Tibial nerve (tissue), 3 donors: ENCODE results near the genes C15orf40 and BTBD1.

GRCh38 chr15:82803849-82804843 lies 1.7 kb downstream of the FSD2 start:
- PRO-cap: no peak
- RAMPAGE, long total RNA, 3 experiments: no peak in any of the 3 experiments

- PRO-cap: no peak
- RAMPAGE, long total RNA, 3 experiments: start-site peak on the plus strand in 1 of 3 experiments, at chr15:82828269-82828331 at its widest, 5 reads per replicate
Observed at GRCh38 chr15:82827898-82828730, 18.7 kb downstream of the WHAMM start.

DNA sequence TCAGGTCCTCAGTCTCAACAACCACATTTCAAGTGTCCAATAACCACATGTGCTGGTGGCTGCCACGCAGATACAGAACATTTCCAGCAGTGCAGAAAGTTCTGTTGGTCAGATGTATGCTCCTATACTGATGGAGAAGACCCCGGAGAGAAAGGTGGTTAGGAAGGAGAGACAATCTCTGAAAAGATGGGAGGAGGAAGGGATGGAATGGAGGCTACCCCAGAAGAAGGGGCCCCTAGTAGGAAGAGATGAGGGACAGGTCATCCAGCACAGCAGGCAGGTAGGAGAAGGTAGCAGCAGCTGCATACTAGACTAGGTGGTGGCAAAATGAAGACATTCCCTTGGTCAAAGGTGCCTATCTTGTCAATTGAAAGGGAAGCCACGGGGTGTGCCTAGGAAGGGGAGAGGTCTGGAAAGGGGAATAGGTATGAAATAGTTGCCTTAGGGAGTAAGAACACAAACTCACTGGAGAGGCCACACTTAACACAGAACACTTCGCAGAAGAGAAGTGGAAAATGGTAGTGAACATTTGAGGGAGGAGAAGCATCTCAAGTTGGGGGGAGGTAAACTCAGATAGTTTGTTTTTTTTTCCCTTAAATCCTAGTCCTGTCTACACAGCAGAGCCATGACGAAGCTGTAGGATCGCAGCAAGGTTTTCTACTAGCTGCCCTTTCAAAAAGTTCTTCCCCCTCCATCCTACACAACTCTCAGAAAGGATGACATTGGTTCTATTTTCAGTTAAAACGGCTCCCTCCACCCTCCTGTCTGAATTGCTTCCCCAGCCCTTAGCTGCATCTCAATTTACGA lies 2.5 kb downstream of the HOMER2 start:
- PRO-cap: no peak
- RAMPAGE, long total RNA, 3 experiments: no peak in any of the 3 experiments

DNA sequence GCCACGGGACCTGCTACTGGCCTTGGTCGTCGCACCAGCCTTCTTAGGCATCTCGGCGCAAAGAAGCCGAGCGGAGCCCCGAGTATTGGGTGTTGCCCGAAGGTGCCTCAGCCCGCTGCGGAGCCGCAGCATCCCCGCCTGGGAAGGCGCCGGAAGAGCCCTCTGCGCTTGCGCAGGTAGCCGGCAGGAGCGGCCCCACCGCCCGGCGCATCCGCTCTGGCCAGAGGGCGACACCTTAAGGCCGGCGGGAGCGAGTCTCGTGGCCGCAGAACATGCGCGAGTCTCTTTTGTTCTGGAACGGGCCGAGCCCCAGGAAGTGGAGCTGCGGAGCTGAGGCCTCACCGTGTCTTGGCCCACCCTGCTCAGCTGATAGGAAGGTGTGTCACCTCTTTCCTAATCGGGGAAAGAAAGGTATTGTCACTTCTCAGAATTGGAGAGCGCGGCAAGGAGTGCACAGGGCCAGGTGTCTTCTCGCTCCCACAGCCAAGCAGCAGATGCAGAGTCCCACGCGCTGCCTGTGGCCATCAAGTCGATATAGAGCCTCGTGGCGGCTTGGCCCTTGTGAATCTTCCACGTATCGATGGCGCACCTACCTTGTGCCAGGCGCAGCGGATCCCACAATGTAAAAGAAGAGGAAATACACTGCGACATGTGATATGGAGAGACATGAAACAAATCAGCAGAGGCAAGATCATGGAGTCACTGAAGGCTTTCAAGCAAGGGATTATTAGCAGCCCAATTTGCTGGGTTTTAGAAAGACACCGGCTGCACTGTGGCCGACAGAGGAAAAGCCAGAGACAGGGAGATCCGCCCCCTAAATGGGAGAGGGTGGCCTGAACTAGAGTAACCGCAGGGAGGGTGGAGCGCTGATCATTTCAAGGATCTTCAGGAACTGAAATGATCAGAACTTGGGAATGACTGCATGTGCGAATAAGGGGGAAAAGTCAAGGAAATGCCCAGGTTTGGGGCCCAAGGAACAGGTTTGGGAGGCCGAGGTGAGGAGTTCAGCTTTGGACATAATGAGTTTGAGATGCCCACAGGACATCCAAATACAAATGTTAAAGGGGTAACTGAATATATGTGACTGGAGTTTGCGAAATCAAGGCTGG lies at the start of gene C15orf40:
TSS of gene C15orf40 (minus strand) at position 164 of the 1,109 bp plus-strand sequence.
- PRO-cap: bidirectional peak, plus-strand start at position 290 of the sequence, minus-strand start at position 140 of the sequence
- RAMPAGE, long total RNA, 3 experiments: start-site peak on the plus strand in 3 of 3 experiments, centred at positions 285 to 290 of the sequence, 17 to 26 reads per replicate; start-site peak on the minus strand in 3 of 3 experiments, centred at positions 123 to 146 of the sequence, 50 to 197 reads per replicate

DNA sequence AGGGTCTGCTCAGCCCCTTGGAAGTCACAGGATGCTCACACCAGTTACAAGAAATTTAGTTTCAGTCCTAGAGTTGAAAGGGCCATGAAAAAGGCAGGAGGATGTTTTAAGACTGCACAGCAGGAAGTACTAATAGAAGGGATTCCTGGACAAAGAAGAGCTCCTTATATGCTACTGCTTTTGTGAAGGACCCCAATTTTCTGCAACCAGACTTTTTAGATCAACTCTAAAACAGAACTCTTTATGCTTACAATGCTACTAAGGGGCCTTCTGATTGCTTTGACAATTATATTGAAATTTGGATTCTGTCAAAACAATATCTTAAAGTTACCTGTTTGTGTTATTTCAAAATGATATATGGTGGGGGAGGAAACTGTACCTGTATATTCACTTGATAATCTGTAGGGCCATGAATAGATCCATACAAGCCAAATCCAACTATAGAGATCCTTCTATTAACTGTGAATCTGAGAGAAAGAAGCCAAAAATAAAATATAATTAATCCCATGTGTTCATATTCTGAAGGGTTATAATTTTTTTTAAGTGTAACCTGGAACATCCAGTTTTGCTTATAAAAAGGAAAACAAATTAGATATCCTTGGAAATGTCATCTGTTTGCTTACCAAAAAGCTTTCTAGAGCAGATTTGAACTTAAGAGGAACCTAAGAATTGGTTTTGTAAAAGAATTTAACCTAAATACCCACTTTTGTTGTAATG lies 9.0 kb upstream of the C15orf40 start:
- PRO-cap: no peak
- RAMPAGE, long total RNA, 3 experiments: no peak in any of the 3 experiments

DNA sequence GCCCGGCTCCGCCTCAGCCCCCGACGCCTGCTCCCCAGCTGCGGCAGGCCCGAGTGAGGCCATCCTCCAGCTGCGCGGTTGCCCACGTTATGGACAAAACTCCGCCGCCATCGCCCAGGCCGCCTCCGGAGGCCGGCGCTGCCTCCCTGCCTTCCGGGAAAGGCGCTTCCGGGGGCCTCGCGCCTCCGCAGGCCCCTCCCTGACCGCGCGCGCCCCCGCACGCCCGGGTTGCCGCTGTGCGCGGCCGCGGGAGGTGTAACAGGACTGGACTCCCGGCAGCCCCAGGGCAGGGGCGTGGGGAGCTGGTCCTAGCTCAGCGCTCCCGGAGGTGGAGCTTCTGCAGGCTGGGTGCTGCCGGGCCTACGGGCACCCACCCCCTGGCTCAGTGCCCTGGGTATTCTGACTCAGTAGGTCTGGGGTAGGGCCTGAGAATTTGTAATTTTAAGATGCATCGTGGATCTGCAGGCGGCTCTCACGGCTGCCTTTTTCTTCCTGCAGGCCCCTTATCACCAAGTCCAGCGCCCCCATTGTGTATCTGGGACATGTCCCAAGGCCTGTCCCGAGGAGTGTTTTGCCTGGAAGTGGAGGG lies at the start of gene BTBD1:
TSS of gene BTBD1 (minus strand) at position 164 of the 589 bp plus-strand sequence.
- PRO-cap: bidirectional peak, plus-strand start at position 226 of the sequence, minus-strand start at position 140 of the sequence
- RAMPAGE, long total RNA, 3 experiments: no peak in any of the 3 experiments

DNA sequence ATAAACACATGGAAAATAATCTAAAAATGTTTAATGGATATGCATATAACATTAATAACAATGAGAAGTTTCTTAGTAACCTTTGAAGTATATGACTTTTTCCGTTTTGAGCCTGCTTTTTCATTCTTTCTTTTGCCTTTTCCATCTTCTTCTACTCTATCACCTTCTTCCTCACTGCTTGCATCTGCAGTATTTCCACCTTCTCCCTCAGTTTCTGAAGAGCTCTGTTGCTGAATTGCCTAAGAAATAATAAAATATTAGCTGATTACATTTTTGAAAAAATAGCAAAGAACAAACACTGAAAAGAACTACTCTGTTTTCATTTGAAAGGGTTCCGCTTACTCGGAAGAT lies 49.9 kb downstream of the TM6SF1 start:
- PRO-cap: no peak
- RAMPAGE, long total RNA, 3 experiments: no peak in any of the 3 experiments

DNA sequence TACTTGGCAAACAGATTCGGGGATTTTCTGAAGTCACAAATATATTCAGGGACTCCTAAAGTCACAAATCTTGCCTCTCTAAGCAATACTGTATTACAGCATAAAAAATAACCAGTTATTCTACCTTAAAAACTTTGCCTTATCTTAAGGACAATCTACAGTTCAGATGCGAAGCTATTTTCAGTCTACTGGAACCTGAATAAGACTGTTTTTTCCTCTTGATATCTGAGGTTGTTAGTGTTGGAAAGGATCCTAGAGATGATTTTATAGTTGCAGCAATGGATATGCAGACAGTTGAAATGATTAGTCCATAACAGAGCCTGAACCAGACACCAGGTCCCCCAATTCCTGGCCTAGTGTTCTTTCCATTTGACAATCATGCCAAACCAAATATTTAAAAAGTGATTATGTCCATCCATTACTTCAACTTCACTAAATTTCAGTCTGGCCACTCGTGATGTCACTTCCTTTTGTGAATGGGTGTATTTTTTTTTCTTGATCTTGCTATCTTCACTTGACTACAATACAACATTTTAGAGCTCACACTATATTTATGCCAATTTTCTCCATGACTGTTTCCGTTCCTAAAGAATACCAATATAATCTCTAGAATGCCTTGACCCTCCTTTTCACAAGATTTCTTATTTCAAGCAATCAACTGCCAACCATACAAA lies 1.7 kb downstream of the HDGFL3 start:
- PRO-cap: no peak
- RAMPAGE, long total RNA, 3 experiments: no peak in any of the 3 experiments

DNA sequence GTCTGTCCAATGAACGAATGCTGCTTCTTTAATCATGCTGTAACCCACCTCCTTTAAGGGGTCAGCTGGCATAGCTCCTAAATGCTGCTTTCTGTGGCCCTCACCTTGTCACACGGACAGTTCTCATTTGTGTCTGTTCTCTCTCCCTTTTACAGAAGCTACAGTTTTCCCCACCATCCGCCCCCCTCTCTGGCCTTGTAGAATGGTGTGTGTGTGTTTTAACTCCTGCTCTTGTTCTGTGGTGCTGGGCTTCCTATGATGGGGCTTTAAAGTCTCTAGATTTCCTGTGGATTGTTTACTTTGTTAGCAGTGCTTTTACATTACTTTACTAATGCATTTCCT lies 1.2 kb upstream of the HDGFL3 start:
- PRO-cap: no peak
- RAMPAGE, long total RNA, 3 experiments: no peak in any of the 3 experiments

- PRO-cap: no peak
- RAMPAGE, long total RNA, 3 experiments: no peak in any of the 3 experiments
Observed at GRCh38 chr15:83605139-83605338, 48.9 kb upstream of the ADAMTSL3 start.

GRCh38 chr15:83819667-83820152 lies 165.8 kb downstream of the ADAMTSL3 start:
- PRO-cap: no peak
- RAMPAGE, long total RNA, 3 experiments: start-site peak on the plus strand in 2 of 3 experiments, at chr15:83819877-83820043 at its widest, 19 to 21 reads per replicate

DNA sequence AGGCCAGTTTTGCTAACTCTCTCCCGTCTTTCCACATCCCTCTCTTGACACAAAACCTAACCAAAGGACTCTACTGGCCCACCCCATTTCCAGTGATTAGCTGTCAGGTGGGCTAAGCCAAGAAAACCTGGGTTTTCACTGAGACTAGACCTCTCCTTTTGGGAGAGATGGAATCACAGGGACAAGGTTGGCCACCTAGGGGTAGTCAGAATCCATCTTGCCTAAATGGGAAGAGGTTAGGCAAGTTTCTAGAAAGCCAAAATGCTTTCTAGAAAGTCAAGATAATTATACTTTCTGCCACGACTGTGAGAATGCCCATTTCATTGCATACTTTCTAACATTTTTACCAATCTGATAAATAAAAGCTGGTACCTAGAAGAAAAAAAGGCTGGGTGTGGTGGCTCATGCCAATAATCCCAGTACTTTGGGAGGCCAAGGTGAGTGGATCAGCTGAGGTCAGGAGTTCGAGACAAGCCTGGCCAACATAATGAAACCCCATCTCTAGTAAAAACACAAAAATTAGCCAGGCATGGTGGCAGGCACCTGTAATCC lies 34.7 kb upstream of the ZSCAN2 start:
- PRO-cap: no peak
- RAMPAGE, long total RNA, 3 experiments: start-site peak on the minus strand in 2 of 3 experiments, centred at positions 253 to 349 of the sequence, 7 to 20 reads per replicate

- PRO-cap: no peak
- RAMPAGE, long total RNA, 3 experiments: no peak in any of the 3 experiments
Observed at GRCh38 chr15:84597865-84598937, 2.6 kb upstream of the ZSCAN2 start.

DNA sequence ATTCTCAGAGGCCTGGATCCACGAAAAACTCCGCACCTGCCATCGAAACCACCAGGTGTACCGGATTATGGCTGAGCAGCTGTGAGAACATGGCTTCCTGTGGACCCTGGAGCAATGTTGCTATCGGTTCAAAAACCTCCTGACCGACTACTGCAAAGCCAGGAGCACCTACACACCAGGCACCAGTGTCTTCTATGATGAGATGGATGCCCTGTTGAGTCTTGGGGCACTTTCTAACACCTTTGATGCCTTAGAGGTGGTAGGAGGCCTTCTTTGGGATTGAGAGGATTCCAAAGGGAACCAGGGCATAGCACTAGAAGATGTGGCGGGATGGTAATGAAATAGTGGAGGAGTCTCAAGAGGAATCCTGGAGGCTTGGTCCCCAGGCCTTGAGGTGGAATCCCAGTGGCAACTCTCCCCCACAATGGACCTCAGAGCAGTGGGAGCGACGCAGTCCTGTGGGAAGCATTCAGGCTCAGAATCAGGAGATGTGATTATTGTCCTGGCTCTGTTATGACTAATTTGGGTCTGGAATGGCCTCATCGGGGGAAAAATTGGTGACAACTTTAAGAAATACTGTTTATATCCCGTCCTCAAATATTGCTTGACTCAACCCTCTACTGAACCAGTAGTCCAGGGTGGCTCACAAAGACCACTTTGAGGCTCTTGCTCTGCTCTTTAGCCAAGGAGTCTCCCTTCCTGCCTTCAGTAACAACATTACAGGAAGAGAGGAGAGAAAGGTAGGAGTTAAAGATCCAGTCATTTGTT lies 14.1 kb downstream of the WDR73 start:
- PRO-cap: no peak
- RAMPAGE, long total RNA, 3 experiments: no peak in any of the 3 experiments

- PRO-cap: no peak
- RAMPAGE, long total RNA, 3 experiments: no peak in any of the 3 experiments
Observed at GRCh38 chr15:84647503-84648187, 6.4 kb downstream of the WDR73 start.

DNA sequence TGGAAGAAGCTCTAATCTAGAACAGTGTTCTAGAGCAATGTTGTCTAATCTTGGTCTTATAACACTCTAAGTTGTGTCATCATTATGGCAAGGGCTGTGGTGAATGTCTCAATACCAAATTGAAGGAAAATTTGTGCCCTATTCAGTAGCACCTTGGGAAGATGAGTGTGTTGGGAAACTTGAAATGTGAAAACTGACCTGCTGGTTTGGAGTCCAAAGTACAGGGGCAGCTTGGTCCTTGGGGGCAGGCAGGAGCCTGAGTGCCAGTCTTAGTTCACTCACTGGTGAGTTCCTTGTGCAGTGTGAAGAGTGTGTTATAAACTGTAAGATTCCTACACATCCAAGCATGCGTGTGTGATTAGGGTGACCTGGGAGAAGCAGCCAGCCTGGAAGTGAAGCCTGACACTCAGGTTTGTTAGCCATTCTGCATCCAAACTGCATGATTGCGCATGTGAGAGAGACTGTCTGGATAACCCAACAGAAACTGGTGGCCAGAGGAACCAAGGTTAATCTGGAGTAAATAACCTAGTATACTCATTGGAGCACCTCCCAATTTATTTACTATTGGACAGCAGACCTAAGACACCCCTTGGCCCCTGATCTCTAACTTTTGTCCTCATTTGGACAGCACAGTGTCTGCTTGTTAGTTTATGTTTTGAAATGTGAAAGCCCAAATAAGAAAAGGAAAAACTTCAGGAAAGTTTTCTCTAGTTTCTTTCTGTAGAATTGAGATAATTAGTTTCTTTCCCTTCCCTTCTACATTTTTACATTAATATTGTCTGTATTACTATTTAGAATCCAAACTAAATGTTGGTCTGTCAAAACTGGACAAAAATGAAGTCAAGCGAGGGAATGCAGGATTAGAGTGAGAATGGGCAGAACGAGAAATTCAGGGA lies 14.8 kb downstream of the ZNF592 start:
- PRO-cap: no peak
- RAMPAGE, long total RNA, 3 experiments: no peak in any of the 3 experiments

GRCh38 chr15:85012459-85013273 lies 31.0 kb downstream of the PDE8A start:
- PRO-cap: no peak
- RAMPAGE, long total RNA, 3 experiments: no peak in any of the 3 experiments

GRCh38 chr15:85024466-85025106 lies 42.9 kb downstream of the PDE8A start:
- PRO-cap: no peak
- RAMPAGE, long total RNA, 3 experiments: no peak in any of the 3 experiments

- PRO-cap: no peak
- RAMPAGE, long total RNA, 3 experiments: no peak in any of the 3 experiments
Observed at GRCh38 chr15:85030124-85031243, 48.8 kb downstream of the PDE8A start.

GRCh38 chr15:85036607-85037287 lies 55.1 kb downstream of the PDE8A start:
- PRO-cap: no peak
- RAMPAGE, long total RNA, 3 experiments: no peak in any of the 3 experiments